ENCODE data around the gene RGPD8.

- PRO-cap = no peak
These were observed 3.8 kb downstream of the TMEM87B start for GRCh38 chr2:112058701-112059342.

- PRO-cap = no peak
These were observed 1.1 kb downstream of the FBLN7 start for GRCh38 chr2:112139355-112139697.

DNA sequence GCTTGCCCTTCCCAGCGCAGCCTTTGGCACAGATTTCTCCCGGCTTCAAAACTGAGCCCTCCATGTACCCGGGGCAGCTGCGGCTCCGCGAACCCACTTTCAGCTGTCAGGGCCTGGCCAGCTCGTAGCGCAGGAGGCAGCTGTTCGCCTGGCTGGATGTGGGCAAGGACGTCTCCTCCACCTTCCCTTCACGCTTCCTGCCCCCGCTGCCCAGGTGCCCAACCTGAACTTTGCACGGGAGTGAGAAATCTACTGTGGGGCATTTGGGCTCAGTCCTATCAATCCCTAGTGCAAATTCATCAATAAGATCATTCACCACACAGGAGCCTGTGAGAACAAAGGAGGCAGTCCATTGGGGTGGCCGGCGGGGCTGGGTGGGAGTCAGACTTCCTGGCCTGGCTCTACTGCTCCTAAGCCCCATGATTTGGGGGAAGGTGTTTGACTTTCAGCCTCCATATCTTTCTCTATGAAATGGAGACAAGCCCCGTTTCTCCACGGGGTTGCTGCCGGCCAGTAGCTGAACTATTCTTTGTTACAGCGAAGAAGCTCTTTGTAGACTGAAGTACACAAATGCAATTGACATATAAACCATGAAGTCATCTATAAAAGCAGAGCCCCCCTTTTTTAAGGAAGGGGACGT lies 17.8 kb downstream of the FBLN7 start:
- PRO-cap = no peak

- PRO-cap = bidirectional peak, plus-strand start at chr2:112276303, minus-strand start at chr2:112276164
These were observed 737 bp downstream of the ZC3H6 start for GRCh38 chr2:112275789-112276879.

- PRO-cap = no peak
These were observed 36.1 kb downstream of the ZC3H6 start for GRCh38 chr2:112311485-112311964.

DNA sequence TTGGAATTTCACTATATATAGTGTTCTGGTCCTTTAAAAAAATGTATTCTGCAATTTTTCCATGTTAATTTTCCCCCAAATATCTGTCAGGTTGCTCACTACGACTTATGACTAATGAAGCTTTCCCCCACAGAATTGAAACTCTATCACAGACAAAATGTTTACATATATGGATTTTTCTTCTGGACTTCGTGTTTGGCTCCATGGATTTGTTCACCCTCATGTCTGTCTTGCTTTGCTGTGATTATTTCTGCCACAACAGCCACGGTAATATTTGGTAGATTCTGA lies 42.3 kb downstream of the ZC3H6 start:
- PRO-cap = no peak

- PRO-cap = no peak
These were observed at the start of gene RGPD8 for GRCh38 chr2:112433049-112433835. RGPD8 (minus strand) TSS chr2:112433645.

DNA sequence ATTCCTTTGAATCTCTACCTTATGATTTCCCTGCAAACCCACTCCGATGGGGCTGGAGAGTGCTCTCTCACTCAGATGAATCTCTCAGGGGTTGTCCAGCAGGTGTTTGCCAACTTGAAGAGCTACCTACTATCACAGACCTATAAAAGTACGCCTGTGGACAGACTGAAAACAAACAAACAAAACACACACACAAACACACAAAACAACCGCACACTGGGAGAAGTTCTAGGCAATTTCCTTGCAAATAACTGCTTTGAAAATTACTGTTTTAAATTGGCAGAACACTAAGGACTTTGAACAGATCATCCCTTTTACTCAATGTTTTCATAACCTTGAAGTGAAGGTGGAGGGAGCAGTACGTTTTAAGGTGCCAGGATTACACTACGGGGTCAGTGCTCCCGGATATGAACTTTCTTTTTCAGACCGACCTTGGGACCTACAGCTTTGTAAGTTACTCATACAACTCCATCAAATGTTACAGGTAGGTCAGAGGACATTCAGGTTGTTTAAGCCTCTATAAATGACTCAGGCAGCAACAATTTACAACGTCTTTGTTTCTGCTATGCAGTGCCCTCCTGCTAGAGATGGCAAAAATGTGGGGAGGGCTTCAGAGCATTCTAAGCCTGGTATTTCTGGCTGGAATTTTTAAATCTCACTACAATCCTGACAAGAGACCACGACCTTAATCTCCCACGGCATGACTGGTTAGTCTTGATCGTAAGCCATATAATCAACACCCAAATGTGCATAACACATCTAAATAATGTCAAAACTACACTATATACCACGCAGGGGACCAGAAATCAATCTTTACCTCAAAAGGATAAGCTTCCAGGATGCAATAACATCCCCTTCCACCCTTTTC lies 1.4 kb upstream of the SLC20A1 start:
- PRO-cap = unidirectional peak, plus-strand start at position 548 of the sequence; unidirectional peak, plus-strand start at position 593 of the sequence

- PRO-cap = bidirectional peak, plus-strand start at chr2:112646782, minus-strand start at chr2:112646602
These were observed 834 bp downstream of the SLC20A1 start for GRCh38 chr2:112646537-112647008.

GRCh38 chr2:112658395-112659103 lies 12.8 kb downstream of the SLC20A1 start:
- PRO-cap = no peak

DNA sequence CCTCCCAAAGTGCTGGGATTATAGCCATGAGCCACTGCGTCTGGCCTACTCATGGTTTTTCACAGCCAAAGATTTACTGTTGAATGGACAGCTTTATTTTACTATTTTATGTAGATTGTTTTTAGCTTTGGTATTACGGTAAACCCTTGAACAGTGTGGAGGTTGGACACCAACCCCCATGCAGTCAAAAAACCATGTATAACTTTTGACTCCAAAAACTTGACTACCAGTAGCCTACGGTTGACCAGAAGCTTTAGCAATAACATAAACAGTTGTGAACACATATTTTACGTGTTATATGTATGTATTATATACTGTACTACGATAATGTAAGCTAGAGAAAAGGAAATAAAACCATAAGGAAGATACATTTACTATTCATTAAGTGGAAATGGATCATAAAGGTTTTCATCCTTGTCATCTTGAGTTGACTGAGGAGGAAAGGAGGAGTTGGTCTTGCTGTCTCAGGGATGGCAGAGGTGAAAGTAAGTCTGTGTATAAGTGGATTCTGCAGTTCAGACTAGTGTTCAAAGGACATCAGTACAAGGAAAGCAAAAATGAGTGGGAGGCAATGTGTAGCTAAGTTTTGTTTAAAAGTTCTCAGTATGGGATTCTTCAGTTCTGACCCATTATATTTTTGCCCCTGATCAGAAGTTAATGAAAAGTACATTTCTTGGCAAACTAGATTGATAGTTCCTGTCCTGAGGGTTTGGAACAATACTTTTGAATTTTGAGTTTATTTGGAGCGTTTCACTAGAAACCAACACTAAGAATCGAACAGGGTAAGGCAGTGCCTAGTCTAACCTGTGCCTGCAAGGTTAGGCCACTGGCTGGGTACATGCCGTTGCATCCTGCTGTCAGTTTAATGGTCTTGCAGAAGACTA lies 18.9 kb downstream of the SLC20A1 start:
- PRO-cap = no peak

- PRO-cap = no peak
These were observed 9.8 kb upstream of the IL1A start for GRCh38 chr2:112794015-112794516.

- PRO-cap = no peak
These were observed 22.4 kb downstream of the IL1B start for GRCh38 chr2:112814225-112814603.

- PRO-cap = unidirectional peak, plus-strand start at chr2:113117908; unidirectional peak, plus-strand start at chr2:113117957; unidirectional peak, plus-strand start at chr2:113118503
These were observed 9.4 kb upstream of the IL1RN start for GRCh38 chr2:113117522-113118791.

GRCh38 chr2:113216605-113217214 lies 42.9 kb downstream of the PSD4 start:
- PRO-cap = no peak

DNA sequence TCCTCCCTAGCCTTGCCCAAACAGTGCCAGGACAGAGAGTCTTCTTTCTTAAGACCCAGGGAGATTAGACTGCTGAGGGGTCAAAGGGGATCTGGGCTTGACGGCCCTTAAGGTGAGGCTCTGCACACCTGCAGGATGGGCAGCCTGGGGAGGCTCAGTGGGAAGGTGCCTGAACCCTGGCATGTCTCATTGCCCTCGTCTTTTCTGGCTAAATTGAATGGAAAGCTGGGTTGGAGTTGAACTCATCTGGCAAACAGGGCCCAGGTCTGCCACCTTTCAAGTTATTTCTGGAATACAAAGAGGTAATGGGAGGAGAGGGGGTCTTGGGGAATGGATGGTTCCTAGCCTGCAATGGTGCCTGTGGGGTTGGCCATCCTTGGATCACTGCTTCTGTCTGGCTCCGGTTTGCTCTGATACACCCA lies 45.2 kb downstream of the PSD4 start:
- PRO-cap = no peak

- PRO-cap = no peak
These were observed 42.1 kb downstream of the PAX8 start for GRCh38 chr2:113236350-113237370.

- PRO-cap = no peak
These were observed 34.4 kb downstream of the PAX8 start for GRCh38 chr2:113244159-113244792.

DNA sequence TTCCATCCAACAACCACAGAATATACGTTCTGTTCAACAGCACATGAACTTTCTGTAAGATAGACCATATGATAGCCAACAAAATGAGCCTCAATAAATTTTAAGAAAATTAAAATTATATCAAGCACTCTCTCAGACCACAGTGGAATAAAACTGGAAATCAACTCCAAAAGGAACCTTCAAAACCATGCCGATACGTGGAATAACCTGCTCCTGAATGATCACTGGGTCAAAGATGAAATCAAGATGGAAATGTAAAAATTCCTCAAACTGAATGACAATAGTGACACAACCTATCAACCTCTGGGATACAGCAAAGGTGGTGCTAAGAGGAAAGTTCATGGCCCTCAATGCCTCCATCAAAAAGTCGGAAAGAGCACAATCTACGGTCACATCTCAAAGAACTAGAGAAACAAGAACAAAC lies 8.4 kb upstream of the FOXD4L1 start:
- PRO-cap = no peak

GRCh38 chr2:113754903-113755370 lies 1.5 kb downstream of the SLC35F5 start:
- PRO-cap = no peak

Data from jejunum (tissue), 1 donor.